CD14-positive monocyte (primary cell): ENCODE results near the gene HES5.

- CAGE, long polyA plus RNA, result no peak
These were observed 4.0 kb upstream of the TMEM52 start for GRCh38 chr1:1923051-1923487.

DNA sequence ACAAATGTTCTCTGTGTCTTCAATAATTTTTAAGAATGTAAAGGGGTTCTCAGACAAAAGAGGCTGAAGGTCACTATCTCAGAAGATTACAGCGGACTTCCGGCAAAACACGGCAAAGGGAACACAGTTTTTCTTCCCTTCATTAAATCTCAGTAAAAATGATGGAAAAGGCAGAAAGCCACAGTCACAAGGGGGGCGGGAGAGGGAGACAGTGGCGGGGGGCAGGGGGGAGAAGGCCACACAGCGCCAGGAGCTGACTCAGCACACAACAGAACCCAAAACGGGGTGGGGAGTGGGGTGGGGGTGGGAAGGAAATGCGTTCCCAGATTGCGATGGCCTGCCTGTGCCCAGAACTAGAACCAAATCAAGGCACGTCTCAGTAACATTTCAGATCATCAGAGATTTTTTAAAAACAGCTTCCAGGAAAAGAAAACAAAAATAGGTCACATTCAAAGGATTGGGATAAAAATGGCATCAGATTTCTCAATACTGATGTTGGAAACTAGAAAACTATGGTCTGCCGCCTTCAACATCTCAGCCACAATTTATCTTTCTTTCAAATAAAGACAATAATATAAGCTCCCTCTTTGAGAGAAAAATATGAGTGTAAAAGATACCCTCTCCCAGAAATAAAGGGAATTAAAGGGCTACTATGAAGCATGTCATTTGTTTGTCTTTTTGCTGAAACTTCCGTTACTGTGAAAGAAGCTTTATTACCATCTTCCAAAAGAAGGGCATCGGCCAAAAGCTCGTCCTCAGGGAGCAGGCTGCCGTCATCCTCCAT, 13.2 kb downstream of the CFAP74 start:
- CAGE, long polyA plus RNA, result no peak

- CAGE, long polyA plus RNA, result no peak
These were observed 7.4 kb downstream of the CFAP74 start for GRCh38 chr1:1996172-1996662.

- CAGE, long polyA plus RNA, result no peak
These were observed 1.9 kb downstream of the PRKCZ start for GRCh38 chr1:2052089-2052452.

- CAGE, long polyA plus RNA, result no peak
These were observed 23.4 kb downstream of the PRKCZ start for GRCh38 chr1:2073368-2074258.

GRCh38 chr1:2180176-2180774, 14.3 kb downstream of the FAAP20 start:
- CAGE, long polyA plus RNA, result no peak

DNA sequence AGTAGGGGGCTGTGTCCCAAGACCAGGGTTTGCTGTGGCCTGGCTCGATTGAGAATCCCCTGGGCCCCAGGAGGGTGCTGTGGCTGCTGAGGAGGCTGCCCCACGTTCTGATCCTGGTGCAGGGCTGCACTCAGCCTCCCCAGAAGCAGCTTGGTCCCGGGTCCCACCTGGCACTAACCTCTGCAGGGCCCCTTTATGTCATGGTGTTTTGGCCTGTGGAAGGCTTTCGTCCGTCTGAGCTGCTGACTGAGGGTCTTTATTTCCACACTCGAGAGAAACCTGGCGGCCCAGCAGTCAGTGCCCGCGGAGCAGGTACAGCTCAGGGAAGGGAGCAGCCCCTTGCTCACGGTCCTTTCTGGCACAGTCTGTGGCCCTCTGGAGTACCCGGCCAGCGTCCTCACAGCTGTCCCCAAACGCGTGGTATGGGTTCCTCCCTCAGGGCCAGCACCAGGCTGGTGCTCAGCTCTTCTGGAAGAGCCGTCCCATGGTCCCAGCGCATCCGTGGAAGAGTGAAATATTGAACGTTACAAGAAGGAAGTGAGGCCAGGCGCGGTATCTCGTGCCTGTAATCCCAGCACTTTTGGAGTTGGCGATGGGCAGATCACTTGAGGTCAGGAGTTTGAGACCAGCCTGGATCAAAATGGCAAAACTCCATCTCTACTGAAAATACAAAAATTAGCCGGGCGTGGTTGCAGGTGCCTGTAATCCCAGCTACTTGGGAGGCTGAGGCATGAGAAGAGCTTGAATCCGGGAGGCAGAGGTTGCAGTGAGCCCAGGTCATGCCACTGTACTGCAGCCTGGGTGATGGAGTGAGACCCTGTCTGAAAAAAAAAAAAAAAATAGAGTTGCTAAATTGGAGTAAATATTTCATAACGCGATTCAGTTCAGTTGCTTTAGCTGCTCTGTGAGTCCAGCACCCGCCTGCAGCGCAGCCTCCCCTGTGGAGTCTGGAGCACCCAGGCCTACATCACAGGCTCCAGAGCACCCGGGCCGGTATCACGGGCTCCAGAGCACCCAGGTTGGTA, 24.5 kb downstream of the SKI start:
- CAGE, long polyA plus RNA, result no peak

- CAGE, long polyA plus RNA, result no peak
These were observed 37.3 kb downstream of the SKI start for GRCh38 chr1:2265386-2265833.

DNA sequence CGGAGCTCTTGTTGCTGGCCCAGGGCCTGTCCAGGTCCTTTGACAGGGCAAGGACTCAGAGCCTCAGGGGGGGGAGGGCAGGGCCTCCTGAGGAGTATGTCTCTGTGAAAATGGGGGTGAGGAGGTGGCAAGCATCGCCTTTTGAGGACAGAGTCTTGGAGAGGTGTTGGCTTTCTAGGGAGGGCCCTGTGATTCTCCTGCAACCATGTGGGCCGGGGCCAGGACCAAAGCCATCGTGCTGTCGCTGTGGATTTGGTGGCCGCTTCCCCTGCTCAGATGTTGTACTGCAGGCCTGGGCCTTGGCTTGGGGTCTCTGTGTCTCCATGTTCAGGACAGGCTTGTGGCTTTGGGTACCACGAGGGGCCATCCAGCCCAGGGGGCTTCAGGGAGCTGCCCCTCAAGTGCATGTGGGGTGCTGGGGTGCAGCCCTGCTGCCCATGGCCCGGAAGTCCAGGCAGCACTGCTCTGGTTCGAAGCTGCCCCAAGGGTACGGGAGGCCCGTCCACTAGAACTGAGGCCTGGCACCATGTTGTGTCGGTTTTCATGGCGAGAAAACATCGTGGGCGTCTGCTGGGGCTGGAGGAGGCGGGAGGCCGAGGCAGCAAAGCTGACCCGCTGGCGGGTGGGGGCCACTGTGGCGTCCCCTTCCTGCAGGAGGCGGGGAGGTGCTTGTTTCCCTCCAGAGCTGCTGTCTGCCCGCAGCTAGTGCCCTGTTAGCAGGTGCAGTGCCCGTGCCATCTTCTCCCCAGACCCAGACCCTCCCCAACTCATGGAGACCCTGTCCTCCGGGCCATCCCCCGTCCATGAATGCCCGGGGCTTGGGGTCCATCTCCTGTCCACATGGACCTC, 55.4 kb downstream of the SKI start:
- CAGE, long polyA plus RNA, result no peak

DNA sequence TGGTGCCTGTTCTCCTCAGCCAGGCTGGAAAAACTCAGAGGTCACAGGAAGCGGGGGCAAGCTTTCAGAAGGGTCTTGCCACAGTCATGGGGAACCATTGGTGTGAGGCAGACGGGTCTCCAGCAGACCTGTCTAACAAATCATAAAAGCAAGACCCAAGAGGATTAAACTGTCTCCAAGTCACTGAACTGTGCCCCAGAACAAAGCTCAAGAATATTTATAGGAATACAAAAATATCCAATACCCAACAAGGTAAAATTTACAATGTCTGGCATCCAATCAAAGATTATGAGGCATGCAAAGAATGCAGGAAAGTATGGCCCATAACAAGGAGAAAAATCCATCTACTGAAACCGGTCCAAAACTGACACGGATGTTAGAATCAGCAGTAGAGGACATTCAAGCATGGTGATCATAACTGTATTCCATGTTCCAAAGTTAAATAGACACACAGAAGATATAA, 30.5 kb downstream of the MORN1 start:
- CAGE, long polyA plus RNA, result no peak

GRCh38 chr1:2393325-2394581, 2.1 kb downstream of the RER1 start:
- CAGE, long polyA plus RNA, result no peak

DNA sequence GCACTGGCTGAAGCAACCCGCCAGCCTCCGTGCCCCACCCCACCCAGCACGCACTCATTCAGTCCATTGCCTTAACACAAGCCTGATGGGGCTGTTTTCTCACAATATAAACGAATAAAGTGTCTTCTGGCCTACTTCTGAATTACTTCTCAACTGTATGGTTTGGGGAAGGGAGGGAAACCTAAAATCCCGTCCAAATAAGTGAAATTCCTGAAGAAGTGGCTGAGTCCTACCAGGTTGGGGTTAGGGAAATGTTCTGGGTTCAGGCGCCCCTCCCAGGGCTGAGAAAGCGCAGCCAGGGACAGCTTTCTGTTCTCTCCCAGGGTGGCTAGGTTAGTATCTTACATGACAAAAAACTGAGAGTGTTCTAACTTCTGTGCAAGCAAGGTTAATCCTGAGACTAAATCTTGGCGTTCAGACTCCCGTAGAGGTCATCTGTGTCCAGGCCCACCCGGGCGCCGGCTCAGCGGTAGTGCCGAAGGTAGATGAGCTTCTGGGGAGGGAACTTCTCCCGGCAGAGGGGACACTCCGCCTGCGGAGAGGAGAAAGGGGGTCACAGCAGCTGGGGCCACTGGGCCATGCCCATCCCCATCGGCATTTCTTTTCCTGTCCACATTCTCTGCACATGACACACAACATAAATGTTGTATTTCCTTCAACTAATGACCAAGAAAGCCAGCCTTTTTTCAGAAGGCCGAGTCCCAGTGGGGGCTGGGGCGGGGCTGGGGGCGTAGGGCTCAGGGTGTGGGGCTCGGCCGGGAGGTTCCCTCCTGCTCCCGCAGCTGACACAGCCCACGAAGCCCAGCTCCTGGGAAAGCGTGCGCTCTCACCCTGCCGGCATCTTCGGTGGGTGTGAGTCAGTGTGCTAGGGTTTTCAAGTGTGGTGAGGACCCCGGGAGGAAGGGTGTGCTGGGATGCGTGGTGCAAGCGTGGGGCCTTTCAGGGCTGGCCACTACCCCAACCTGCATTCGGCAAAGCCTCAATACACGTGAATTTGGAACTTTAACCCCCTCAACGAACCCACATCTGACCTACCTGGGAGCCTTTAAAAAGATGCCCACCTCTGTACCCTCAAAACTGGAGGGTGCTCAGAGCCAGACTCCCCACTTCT, 6.7 kb downstream of the PEX10 start:
- CAGE, long polyA plus RNA, result no peak

DNA sequence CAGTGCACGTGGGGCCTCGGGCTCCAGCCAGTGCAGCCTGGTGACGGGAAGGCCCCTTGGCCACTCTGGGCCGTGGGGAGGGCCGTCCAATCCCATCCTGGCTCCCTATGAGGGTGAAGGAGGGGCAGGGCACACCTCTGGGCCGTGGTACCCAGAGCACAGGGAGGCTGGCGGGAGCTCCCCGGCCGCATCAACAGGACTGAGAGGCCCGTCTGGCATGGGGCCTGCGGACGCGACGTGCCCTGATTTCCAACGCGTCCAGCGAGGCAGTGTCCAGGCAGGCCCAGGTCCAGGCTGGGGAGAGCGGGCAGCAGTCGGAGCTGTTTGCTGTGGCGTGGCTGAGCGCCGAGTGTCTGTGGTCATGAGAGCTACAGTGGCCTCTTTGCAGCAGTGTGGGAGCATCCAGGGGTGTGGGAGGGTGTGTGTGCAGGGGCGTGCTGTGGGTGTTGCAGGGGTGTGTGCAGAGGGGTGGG, 17.4 kb downstream of the PLCH2 start:
- CAGE, long polyA plus RNA, result no peak

- CAGE, long polyA plus RNA, result no peak
These were observed 21.3 kb downstream of the PANK4 start for GRCh38 chr1:2504987-2505601.

GRCh38 chr1:2530155-2530752, at the start of gene HES5:
HES5 (minus strand) TSS chr1:2530263.
- CAGE, long polyA plus RNA, result no peak

DNA sequence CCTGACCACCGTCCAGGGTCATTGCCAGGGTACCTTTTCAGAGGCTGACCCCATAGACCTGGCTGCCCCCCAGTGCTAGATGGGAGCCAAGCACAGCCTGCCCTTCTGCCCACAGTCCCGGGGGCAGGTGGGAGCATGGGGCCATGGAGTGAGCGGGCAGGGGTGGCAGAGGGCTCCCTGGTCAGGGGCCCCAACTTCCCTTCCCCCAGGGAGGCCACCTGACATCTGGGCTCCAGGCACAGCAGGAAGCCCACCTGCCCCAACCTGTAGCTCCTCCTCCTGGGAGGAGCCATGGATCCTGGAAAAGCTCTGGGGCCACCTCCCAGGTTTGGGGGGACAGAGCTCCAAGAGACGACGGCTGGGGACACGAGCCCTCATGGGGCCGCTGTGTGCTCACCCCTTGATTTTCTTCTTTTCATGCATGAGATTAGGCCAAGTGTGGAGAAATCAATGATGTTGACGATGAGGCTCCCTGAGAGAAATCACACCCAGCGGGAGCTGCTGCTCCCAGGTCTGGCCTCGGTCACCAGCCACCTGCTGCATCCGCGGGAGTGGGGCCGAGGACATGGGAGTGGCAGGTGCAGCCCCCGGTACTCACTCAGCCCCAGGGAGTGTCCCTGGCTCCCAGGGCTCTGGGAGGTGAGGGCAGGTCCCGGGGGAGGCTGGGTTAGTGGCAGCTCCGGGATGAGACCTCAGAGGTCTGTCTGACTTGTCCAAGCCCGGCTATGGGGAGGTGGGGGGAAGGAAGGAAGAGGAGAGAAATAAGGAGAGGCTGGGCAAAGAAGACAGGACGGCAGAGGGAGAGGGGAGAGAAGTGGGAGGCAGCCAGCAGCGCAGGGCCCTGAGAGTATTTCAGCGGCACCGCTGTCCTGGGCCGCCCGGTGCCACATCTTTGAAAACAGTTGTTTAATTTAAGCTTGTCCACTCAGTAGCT, 8.7 kb downstream of the TNFRSF14 start:
- CAGE, long polyA plus RNA, result no peak

DNA sequence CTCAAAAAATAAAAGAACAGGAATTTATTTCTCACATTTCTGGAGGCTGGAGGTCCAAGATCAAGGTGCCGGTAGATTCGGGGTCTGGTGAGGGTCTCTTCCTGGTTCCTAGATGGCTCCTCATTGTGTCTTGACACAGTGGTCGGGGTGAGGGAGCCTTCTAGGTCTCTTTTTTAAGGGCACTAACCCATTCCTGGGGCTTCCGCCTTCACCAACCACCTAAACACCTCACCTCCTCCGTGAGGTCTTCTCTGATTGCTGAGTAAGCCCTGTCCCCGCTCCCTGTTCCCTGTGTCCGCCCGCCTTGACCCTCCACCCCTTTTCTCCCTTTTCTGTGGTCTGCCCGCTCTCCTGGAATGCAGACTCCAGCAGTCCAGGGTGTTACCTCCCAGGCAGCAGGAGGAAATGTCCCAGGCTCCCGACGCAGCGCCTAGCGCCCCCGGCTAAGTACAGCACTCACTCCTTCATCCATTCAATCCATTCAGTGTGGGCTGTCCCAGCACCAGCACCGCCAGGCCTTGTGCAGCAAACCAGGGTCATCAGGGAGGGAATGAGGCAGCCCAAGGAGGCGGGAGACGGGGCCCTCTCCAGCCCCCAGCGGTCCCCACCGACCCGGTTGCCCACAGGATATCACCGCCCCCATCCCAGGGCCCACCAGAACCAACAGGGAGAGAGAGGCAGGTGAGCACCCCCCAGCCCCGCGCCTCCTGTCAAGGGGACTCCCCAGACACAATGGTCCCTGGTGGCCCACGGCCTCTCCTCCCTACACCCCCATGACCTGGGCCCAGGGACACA, 10.0 kb downstream of the TNFRSF14 start:
- CAGE, long polyA plus RNA, result no peak

DNA sequence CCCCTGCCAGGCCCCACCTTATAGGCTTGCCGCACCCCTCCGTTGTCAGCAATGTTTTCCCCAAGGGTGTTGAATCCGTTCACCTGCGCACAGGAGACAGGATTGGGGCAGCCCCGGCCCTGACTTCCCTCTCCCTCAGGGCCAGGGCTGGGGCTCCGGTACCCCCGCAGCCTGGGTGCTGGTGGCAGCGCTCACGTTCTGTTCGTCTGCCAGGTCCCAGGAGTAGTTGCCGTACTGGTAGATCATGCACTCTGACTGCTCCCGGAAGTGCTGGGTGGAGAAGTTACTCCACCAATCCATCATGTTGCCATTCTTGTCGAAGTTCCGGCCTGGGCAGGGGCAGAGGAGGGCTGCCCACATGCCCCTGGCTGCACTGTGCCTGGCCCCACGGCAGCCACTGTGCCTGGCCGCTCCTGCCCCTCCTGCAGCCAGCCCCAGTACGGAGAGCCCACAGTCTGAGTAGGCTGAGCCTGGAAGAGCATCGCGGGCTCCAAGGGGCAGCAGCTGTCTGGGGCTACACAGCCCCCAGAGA, 6.1 kb downstream of the PRXL2B start:
- CAGE, long polyA plus RNA, result start-site peak on the minus strand centred at position 240 of the sequence, 41 bp wide, 27 and 77 reads in 2 replicates

DNA sequence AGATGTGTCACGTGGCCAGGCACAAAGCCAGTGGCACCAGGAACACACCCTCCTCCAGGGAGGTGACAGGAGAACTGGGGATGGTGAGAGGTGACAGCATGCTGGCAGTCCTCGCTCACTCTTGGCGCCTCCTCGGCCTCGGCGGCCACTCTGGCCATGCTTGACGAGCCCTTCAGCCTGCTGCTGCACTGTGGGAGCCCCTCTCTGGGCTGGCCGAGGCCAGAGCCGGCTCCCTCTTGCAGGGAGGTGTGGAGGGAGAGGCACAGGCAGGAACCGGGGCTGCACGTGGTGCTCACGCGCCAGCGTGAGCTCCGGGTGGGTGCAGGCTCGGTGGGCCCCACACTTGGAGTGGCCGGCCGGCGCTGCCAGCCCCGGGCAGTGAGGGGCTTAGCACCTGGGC, 11.5 kb upstream of the TTC34 start:
- CAGE, long polyA plus RNA, result no peak

DNA sequence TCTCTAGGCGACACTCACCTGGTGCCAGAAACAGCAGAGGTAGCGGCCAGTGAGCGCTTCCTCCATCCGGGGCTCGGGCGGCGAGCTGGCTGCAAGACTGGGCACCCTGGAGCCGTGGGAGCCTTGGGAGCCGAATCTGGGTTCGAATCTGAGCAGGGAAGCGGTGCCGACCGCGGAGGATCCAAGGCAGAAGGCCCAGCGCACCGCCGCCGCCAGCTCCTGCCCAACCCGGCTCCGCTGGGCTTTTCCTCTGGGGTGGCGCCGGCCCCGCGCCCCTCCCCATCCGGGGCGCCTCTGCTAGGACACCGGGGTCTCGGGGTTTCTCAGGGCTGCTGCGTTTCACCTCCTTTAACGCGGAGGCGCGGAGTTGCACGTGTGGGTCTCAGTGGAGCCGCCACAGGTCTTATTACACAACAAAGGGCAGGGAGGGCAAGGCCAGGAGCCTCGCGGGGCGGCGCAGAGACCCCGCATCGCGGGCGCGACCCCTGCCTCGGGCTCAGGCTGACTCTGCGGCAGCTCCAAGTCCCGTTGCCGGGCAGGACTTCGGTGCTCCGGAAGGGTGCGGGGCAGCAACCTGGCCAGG, 1.6 kb upstream of the PRDM16 start:
- CAGE, long polyA plus RNA, result no peak